K562 (cell line): ENCODE results near the gene SYNGAP1.

GRCh38 chr6:32176896-32177519 lies 1.1 kb upstream of the AGPAT1 start:
- RAMPAGE, long total RNA: no peak
- RRBS: no CpG with 5 or more reads among the region's 10 CpGs
PRO-cap:
- standard: bidirectional peak, plus-strand start at chr6:32177182, minus-strand start at chr6:32177093; bidirectional peak, plus-strand start at chr6:32177431, minus-strand start at chr6:32177311
- CoPRO, capped RNA only, 2 experiments: peak in 1 of 2 experiments; most common plus-strand start chr6:32177407 (in 1); most common minus-strand start chr6:32177118 (in 1)
- CoPRO, capped and uncapped RNA, 2 experiments: no peak in any of the 2 experiments
- CoPRO, uncapped RNA only, 2 experiments: no peak in any of the 2 experiments
CAGE:
- cytosol, long polyA plus RNA: no peak
- long polyA plus RNA: start-site peak on the minus strand at chr6:32177030-32177147, 217 and 104 reads in 2 replicates
- nucleolus, long total RNA: no peak
- nucleus, long polyA plus RNA: start-site peak on the minus strand at chr6:32176589-32177354, 123 and 108 reads in 2 replicates

DNA sequence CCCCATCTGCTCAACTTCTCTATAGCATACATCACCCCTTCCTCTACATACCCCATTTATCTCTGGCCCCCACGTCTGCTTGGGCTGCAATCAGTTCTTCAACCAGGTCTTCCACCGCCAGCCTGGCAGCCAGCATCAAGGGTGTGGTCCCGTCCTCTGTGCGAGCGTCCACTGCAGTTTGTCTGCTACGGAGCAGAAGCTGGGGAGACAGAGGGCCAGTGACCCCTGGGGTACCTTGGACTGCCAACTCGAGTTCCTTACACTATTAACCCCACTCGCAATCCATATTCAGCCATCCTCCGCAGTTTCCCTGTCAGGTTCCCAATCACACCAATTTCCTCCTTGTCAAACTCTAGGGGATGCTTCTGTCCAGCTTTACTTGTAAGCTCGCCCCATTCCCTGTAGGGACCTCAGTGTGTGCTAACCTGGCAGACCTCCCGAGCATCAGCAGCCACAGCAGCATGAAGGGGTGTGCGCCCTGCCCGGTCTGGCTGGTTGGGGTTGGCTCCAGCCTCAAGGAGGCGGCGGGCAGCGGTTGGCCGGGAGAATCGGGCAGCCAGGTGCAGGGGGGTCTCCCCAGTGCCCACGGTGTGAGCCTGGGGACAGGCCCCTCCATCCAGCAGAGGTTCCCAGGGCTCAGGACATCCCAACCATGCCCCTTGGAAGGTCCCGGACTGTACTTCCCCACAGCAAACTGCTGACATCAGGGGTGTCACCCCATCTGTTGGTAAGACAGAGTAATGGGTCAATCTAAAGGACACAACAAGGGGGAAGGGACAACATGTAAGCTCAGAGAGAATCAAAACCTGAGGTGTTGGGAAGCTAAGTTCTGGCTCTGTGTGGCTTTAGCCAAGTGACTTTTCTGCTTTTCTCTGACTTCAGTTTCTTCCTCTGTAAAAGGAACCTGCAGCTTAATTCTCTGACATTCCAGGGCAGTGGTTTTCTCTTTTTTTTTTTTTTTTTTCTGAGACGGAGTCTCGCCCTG lies 4.7 kb upstream of the GPSM3 start:
- RAMPAGE, long total RNA: no peak
- RRBS: 89% methylated on average over 5 of the region's 22 CpGs
PRO-cap:
- standard: no peak
- CoPRO, capped RNA only, 2 experiments: no peak in any of the 2 experiments
- CoPRO, capped and uncapped RNA, 2 experiments: no peak in any of the 2 experiments
- CoPRO, uncapped RNA only, 2 experiments: no peak in any of the 2 experiments
CAGE:
- cytosol, long polyA plus RNA: no peak
- long polyA plus RNA: no peak
- nucleolus, long total RNA: no peak
- nucleus, long polyA plus RNA: no peak

DNA sequence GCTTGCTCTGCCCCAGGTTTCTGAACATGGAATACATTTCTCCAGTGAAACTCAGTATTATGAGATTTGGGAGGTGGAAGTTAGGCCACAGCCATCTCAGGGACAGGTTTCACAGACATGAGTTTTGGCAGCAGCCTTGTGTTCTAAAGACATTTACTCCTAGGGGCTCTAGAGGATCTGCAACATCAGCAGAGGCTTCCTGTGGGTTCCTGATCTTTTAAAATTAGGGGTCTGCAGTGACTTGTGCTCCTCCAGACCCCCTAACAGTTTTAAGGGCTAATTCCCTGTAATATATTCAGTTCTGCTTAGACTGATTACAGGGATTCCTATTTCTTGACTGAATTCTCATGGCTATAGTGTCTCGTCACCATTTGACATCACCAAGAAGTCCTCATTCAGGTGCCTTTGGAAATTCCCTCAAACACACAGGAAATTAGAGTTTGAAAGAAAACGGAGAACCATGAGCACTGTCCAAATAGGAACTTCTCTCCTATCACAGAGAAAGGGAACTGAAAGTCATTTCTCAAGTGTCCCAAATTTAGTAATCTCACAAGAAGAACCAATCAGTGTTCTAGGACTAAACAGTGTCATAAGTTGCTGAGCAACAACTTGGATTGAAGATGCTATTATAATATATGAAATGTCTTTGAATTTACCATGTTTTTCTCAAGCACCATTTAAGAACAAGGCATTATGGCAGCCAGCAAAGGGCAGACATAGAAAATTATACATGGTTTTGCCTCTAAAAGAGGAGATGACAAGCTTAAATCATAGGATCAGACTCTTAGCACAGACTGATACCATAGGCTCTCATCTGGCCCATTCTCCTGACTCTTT lies 2.4 kb upstream of the HLA-DRA start:
- RAMPAGE, long total RNA: no peak
- RRBS: no CpG with 5 or more reads among the region's 2 CpGs
PRO-cap:
- standard: no peak
- CoPRO, capped RNA only, 2 experiments: no peak in any of the 2 experiments
- CoPRO, capped and uncapped RNA, 2 experiments: no peak in any of the 2 experiments
- CoPRO, uncapped RNA only, 2 experiments: no peak in any of the 2 experiments
CAGE:
- cytosol, long polyA plus RNA: no peak
- long polyA plus RNA: no peak
- nucleolus, long total RNA: no peak
- nucleus, long polyA plus RNA: no peak

GRCh38 chr6:32441879-32442460 lies 2.3 kb downstream of the HLA-DRA start:
- RAMPAGE, long total RNA: no peak
- RRBS: no CpG with 5 or more reads among the region's 3 CpGs
PRO-cap:
- standard: no peak
- CoPRO, capped RNA only, 2 experiments: no peak in any of the 2 experiments
- CoPRO, capped and uncapped RNA, 2 experiments: no peak in any of the 2 experiments
- CoPRO, uncapped RNA only, 2 experiments: no peak in any of the 2 experiments
CAGE:
- cytosol, long polyA plus RNA: no peak
- long polyA plus RNA: no peak
- nucleolus, long total RNA: no peak
- nucleus, long polyA plus RNA: no peak

- RAMPAGE, long total RNA: no peak
PRO-cap:
- standard: no peak
- CoPRO, capped RNA only, 2 experiments: no peak in any of the 2 experiments
- CoPRO, capped and uncapped RNA, 2 experiments: no peak in any of the 2 experiments
- CoPRO, uncapped RNA only, 2 experiments: no peak in any of the 2 experiments
CAGE:
- cytosol, long polyA plus RNA: no peak
- long polyA plus RNA: no peak
- nucleolus, long total RNA: no peak
- nucleus, long polyA plus RNA: no peak
Observed at GRCh38 chr6:32587864-32588137, 1.8 kb downstream of the HLA-DRB1 start.

DNA sequence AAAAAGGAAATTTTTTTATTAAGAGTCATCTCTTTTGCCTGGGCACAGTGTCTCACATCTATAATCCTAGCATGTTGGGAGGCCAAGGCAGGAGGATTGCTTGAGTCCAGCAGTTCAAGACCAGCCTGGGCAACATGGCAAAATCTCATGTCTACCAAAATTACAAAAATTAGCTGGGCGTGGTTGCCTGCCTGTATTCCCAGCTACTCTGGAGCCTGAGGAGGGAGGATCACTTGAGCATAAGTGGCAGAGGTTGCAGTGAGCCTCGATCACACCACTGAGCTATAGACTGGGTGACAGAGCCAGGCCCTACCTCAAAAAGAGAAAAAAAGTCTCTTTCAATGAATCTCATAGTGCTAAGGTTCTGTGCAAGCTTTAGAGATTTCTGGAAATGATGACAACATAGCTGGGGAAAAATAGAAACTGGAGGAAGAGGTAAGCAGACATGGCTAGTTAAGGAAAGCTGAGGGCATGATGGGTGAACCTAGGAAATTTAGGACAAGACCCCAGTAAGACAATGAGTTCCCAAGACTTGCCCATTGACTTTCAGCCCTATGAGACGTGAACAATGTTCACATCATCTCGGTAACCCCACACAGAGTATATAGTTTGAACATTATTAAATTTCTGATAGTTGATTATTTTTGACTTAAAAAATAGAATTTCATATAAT lies 1.4 kb downstream of the HLA-DRB1 start:
- RAMPAGE, long total RNA: no peak
- RRBS: no CpG with 5 or more reads among the region's 4 CpGs
PRO-cap:
- standard: no peak
- CoPRO, capped RNA only, 2 experiments: no peak in any of the 2 experiments
- CoPRO, capped and uncapped RNA, 2 experiments: no peak in any of the 2 experiments
- CoPRO, uncapped RNA only, 2 experiments: no peak in any of the 2 experiments
CAGE:
- cytosol, long polyA plus RNA: no peak
- long polyA plus RNA: no peak
- nucleolus, long total RNA: no peak
- nucleus, long polyA plus RNA: no peak

DNA sequence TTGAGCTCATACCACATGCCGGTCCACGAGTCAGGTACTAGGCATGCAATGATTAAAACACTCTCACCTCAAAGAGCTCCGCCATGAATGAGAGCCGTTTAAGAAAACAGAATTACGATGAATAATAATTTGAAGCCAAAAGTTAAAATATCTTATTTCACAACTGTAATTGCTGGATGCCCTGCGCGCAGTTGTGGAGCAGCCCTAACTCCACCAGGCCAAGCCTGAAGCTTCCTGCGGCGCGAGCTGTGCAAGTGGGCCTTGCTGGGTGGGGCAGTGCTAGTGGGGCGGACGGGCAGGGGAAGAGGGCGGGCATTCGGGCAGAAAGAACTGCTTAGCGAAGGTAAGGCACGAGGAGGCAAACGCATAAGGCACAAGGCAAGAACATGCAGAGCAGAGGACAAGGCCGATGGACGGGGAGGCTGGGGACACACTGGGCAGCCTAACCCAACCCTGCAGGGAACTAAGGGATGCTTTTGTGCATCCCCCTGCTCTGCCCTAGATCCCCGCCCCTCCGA lies 2.3 kb downstream of the HLA-DQB2 start:
- RAMPAGE, long total RNA: no peak
- RRBS: no CpG with 5 or more reads among the region's 21 CpGs
PRO-cap:
- standard: no peak
- CoPRO, capped RNA only, 2 experiments: no peak in any of the 2 experiments
- CoPRO, capped and uncapped RNA, 2 experiments: no peak in any of the 2 experiments
- CoPRO, uncapped RNA only, 2 experiments: no peak in any of the 2 experiments
CAGE:
- cytosol, long polyA plus RNA: no peak
- long polyA plus RNA: no peak
- nucleolus, long total RNA: no peak
- nucleus, long polyA plus RNA: no peak

GRCh38 chr6:32761508-32762210 lies 1.7 kb downstream of the HLA-DQB2 start:
- RAMPAGE, long total RNA: no peak
- RRBS: 6% methylated on average over 8 of the region's 56 CpGs
PRO-cap:
- standard: no peak
- CoPRO, capped RNA only, 2 experiments: no peak in any of the 2 experiments
- CoPRO, capped and uncapped RNA, 2 experiments: no peak in any of the 2 experiments
- CoPRO, uncapped RNA only, 2 experiments: no peak in any of the 2 experiments
CAGE:
- cytosol, long polyA plus RNA: no peak
- long polyA plus RNA: no peak
- nucleolus, long total RNA: no peak
- nucleus, long polyA plus RNA: no peak

DNA sequence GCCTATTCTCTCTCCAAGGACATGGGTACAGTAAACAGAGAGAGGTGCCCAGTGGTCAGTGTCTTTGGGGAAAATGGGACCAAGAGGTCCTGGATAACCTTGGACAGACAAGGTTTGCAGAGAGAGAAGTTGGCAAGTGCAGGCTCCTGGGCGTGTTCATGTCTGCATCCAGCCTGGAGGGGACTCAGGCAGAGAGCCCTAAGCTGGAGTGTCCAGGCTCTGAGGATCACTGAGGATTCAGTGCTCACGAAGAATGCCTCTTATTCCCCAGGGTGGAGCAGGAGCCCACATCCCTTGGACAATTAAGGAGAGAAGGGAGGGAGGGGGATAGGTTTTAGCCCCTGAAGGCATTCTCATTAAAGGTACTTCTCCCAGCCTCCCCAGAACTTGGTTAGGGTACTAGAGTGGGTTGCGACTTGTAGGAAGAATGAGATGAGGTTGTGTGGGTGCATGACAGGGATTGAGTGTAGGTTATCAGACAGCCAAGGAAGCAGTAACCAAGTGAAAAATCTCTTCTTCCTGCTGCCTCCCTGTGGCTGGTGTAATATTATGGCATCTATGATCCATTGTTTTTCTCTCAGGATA lies 623 bp downstream of the HLA-DPB1 start:
- RAMPAGE, long total RNA: no peak
- RRBS: no CpG with 5 or more reads among the region's 3 CpGs
PRO-cap:
- standard: no peak
- CoPRO, capped RNA only, 2 experiments: no peak in any of the 2 experiments
- CoPRO, capped and uncapped RNA, 2 experiments: no peak in any of the 2 experiments
- CoPRO, uncapped RNA only, 2 experiments: no peak in any of the 2 experiments
CAGE:
- cytosol, long polyA plus RNA: no peak
- long polyA plus RNA: no peak
- nucleolus, long total RNA: no peak
- nucleus, long polyA plus RNA: no peak

DNA sequence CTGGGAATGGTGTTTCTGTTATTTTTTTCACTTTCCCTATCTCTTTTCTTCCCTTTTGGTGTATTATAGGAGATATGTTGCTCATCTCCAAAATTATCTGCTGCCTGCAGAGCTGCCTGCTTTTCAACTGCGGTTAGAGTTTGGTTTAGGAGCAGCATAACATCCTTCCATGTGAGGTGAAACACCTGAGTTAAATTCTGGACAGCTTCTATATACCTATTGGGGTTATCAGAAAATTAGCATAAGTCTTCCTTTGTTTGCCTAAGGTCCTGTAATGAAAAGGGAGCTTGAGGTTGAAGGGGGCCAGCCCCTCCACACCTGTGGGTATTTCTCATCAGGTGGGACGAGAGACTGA lies 45.8 kb downstream of the HLA-DPB1 start:
- RAMPAGE, long total RNA: no peak
- RRBS: no CpG with 5 or more reads among the region's 2 CpGs
PRO-cap:
- standard: no peak
- CoPRO, capped RNA only, 2 experiments: no peak in any of the 2 experiments
- CoPRO, capped and uncapped RNA, 2 experiments: no peak in any of the 2 experiments
- CoPRO, uncapped RNA only, 2 experiments: no peak in any of the 2 experiments
CAGE:
- cytosol, long polyA plus RNA: no peak
- long polyA plus RNA: no peak
- nucleolus, long total RNA: no peak
- nucleus, long polyA plus RNA: no peak

- RAMPAGE, long total RNA: no peak
- RRBS: no CpG with 5 or more reads among the region's 6 CpGs
PRO-cap:
- standard: no peak
- CoPRO, capped RNA only, 2 experiments: no peak in any of the 2 experiments
- CoPRO, capped and uncapped RNA, 2 experiments: no peak in any of the 2 experiments
- CoPRO, uncapped RNA only, 2 experiments: no peak in any of the 2 experiments
CAGE:
- cytosol, long polyA plus RNA: no peak
- long polyA plus RNA: no peak
- nucleolus, long total RNA: no peak
- nucleus, long polyA plus RNA: no peak
Observed at GRCh38 chr6:33207298-33207512, 1.1 kb upstream of the RING1 start.

DNA sequence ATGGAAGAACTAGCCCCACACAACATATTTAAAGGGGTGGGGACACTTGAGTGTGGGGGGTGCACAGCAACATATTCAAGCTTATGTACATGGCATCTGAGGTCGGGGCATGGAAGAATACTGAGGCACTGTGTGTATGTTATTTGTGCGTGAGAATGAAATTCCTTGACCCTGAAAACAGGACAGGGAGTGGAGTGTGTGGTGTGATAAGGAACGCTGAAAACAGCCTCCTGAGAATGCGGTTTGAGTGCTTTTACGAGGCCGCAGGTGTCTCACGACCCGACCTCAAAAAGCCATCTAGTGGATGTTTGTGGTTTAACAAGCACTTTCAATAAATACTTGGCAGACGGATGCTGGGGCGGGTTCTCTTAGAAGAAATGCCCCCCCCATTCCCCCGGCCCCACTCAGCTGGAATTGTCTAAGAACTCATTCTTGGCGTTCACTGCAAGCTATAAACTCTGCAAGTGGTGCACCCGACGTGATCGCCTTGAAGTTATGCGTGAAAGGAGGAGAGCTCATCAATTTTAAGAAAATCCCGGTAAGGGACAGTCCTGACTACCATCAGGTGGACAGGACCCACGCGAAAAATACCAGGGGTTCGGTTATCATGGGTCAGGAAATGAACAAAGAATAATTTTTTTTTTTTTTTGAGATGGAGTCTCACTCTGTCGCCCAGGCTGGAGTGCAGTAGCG lies 16.2 kb upstream of the SMIM40 start:
- RAMPAGE, long total RNA: no peak
- RRBS: no CpG with 5 or more reads among the region's 22 CpGs
PRO-cap:
- standard: no peak
- CoPRO, capped RNA only, 2 experiments: no peak in any of the 2 experiments
- CoPRO, capped and uncapped RNA, 2 experiments: no peak in any of the 2 experiments
- CoPRO, uncapped RNA only, 2 experiments: no peak in any of the 2 experiments
CAGE:
- cytosol, long polyA plus RNA: no peak
- long polyA plus RNA: no peak
- nucleolus, long total RNA: no peak
- nucleus, long polyA plus RNA: no peak

DNA sequence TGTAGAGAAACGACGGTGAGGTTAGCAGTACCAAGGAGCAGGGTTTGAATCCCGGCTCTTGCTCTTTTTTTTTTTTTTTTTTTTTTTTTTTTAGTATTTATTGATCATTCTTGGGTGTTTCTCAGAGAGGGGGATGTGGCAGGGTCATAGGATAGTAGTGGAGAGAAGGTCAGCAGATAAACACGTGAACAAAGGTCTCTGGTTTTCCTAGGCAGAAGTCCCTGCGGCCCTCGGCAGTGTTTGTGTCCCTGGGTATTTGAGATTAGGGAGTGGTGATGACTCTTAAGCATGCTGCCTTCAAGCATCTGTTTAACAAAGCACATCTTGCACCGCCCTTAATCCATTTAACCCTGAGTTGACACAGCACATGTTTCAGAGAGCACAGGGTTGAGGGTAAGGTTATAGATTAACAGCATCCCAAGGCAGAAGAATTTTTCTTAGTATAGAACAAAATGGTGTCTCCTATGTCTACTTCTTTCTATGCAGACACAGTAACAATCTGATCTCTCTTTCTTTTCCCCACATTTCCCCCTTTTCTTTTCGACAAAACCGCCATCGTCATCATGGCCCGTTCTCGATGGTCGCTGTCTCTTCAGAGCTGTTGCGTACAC lies 28.3 kb upstream of the SMIM40 start:
- RAMPAGE, long total RNA: no peak
- RRBS: no CpG with 5 or more reads among the region's 14 CpGs
PRO-cap:
- standard: no peak
- CoPRO, capped RNA only, 2 experiments: no peak in any of the 2 experiments
- CoPRO, capped and uncapped RNA, 2 experiments: no peak in any of the 2 experiments
- CoPRO, uncapped RNA only, 2 experiments: no peak in any of the 2 experiments
CAGE:
- cytosol, long polyA plus RNA: no peak
- long polyA plus RNA: no peak
- nucleolus, long total RNA: no peak
- nucleus, long polyA plus RNA: no peak

- RAMPAGE, long total RNA: no peak
- RRBS: no CpG with 5 or more reads among the region's 15 CpGs
PRO-cap:
- standard: no peak
- CoPRO, capped RNA only, 2 experiments: no peak in any of the 2 experiments
- CoPRO, capped and uncapped RNA, 2 experiments: no peak in any of the 2 experiments
- CoPRO, uncapped RNA only, 2 experiments: peak in 1 of 2 experiments; most common plus-strand start chr6:33413186 (in 1); most common minus-strand start chr6:33413071 (in 1)
CAGE:
- cytosol, long polyA plus RNA: no peak
- long polyA plus RNA: no peak
- nucleolus, long total RNA: no peak
- nucleus, long polyA plus RNA: no peak
Observed at GRCh38 chr6:33412981-33414141, 2.5 kb downstream of the PHF1 start.

GRCh38 chr6:33418567-33418776 lies 565 bp upstream of the CUTA start:
- RAMPAGE, long total RNA: no peak
- RRBS: no CpG with 5 or more reads among the region's 4 CpGs
PRO-cap:
- standard: unidirectional peak, plus-strand start at chr6:33418650
- CoPRO, capped RNA only, 2 experiments: no peak in any of the 2 experiments
- CoPRO, capped and uncapped RNA, 2 experiments: no peak in any of the 2 experiments
- CoPRO, uncapped RNA only, 2 experiments: no peak in any of the 2 experiments
CAGE:
- cytosol, long polyA plus RNA: no peak
- long polyA plus RNA: no peak
- nucleolus, long total RNA: no peak
- nucleus, long polyA plus RNA: no peak

GRCh38 chr6:33418777-33419385 lies 974 bp upstream of the CUTA start:
- RAMPAGE, long total RNA: no peak
- RRBS: no CpG with 5 or more reads among the region's 7 CpGs
PRO-cap:
- standard: bidirectional peak, plus-strand start at chr6:33419049, minus-strand start at chr6:33418990
- CoPRO, capped RNA only, 2 experiments: no peak in any of the 2 experiments
- CoPRO, capped and uncapped RNA, 2 experiments: no peak in any of the 2 experiments
- CoPRO, uncapped RNA only, 2 experiments: no peak in any of the 2 experiments
CAGE:
- cytosol, long polyA plus RNA: no peak
- long polyA plus RNA: no peak
- nucleolus, long total RNA: no peak
- nucleus, long polyA plus RNA: no peak

DNA sequence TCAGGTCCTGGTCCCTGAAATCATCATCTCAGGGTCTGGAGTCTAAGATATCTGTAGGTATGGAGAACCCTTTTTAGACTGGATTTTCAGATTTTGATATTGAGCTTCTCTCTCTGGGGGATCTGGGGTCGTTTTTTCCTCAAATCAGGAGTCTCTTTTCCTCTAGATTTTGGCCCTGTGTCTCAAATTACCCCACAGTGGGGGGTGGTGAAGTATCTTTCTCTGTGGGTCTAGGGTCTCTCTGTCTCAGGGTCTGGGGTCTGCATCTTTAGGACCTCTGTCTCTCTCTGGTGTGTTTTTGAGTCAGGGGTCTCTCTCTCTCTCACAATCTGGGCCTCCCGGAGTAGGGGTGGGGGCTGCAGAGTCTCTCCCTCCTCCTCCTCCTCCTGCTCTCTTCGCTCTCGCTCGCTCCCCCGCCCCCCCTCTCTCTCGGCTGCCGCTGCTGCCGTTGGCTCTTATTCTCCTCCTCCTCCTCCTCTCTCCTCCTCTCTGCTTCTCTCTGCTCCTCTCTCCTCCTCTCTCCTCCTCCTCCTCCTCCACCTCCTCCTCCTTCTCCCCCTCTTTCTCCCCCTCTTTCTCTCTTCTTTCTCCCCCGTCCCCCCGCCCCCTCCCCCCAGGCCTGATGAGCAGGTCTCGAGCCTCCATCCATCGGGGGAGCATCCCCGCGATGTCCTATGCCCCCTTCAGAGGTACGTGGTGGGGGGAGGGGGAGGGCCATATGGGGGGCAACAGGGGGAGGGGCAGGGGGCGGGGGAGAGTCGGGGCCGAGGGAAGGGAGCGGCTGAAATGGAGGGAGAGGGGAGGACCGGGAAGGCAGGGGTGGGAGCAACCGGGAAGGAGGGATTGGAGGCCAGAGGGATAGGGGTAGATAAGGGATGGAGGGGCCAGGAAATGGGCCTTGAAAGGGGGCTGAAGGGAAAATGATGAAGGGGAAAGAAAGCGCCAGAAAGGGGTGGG lies at the start of gene SYNGAP1:
TSS of gene SYNGAP1 (plus strand) at position 423 of the 957 bp plus-strand sequence.
- RAMPAGE, long total RNA: start-site peak on the plus strand centred at position 409 of the sequence, 428 bp wide, 10 and 53 reads in 2 replicates
- RRBS: no CpG with 5 or more reads among the region's 23 CpGs
PRO-cap:
- standard: bidirectional peak, plus-strand start at position 423 of the sequence, minus-strand start at position 403 of the sequence
- CoPRO, capped RNA only, 2 experiments: no peak in any of the 2 experiments
- CoPRO, capped and uncapped RNA, 2 experiments: no peak in any of the 2 experiments
- CoPRO, uncapped RNA only, 2 experiments: no peak in any of the 2 experiments
CAGE:
- cytosol, long polyA plus RNA: no peak
- long polyA plus RNA: no peak
- nucleolus, long total RNA: no peak
- nucleus, long polyA plus RNA: no peak

- RAMPAGE, long total RNA: no peak
- RRBS: no CpG with 5 or more reads among the region's 7 CpGs
PRO-cap:
- standard: no peak
- CoPRO, capped RNA only, 2 experiments: no peak in any of the 2 experiments
- CoPRO, capped and uncapped RNA, 2 experiments: no peak in any of the 2 experiments
- CoPRO, uncapped RNA only, 2 experiments: no peak in any of the 2 experiments
CAGE:
- cytosol, long polyA plus RNA: no peak
- long polyA plus RNA: no peak
- nucleolus, long total RNA: no peak
- nucleus, long polyA plus RNA: no peak
Observed at GRCh38 chr6:33488289-33488733, 33.9 kb downstream of the ZBTB9 start.